H7 (cell line): ENCODE results near the genes SERPINI1 and LRRC31.

- RAMPAGE, long total RNA: no peak
Measured at GRCh38 chr3:159788187-159788681, 437.0 kb upstream of the C3orf80 start.

GRCh38 chr3:159794879-159795777 is 430.1 kb upstream of the C3orf80 start:
- RAMPAGE, long total RNA: no peak

- RAMPAGE, long total RNA: no peak
Measured at GRCh38 chr3:159814145-159814585, 411.1 kb upstream of the C3orf80 start.

DNA sequence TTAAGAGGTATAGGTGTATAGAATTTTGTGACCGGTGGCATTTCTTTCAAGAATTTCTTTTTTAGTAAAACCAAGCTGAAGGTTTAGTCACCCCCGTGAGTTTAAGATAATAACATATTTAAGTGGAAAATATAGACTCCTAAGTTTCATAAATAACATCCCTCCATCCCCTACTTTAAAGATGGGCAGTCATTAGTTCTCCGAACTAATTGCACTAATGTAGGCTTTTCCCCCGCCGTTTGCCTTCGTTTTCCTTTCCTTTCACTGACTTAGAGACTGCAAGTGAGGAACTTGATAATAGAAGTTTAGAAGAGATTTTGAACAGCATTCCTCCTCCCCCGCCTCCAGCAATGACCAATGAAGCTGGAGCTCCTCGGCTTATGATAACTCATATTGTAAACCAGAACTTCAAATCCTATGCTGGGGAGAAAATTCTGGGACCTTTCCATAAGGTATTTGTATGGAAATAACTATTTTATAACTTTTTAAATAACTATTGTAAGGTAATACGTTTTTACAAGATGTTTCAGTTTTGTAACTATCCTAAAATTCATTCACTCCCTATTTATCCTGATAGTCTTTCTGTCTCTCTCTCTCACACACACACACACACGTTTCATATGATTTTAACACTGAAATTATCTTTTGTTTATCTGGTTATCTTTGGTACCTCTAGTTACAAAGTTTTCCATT is 2.3 kb downstream of the SMC4 start:
- RAMPAGE, long total RNA: no peak

DNA sequence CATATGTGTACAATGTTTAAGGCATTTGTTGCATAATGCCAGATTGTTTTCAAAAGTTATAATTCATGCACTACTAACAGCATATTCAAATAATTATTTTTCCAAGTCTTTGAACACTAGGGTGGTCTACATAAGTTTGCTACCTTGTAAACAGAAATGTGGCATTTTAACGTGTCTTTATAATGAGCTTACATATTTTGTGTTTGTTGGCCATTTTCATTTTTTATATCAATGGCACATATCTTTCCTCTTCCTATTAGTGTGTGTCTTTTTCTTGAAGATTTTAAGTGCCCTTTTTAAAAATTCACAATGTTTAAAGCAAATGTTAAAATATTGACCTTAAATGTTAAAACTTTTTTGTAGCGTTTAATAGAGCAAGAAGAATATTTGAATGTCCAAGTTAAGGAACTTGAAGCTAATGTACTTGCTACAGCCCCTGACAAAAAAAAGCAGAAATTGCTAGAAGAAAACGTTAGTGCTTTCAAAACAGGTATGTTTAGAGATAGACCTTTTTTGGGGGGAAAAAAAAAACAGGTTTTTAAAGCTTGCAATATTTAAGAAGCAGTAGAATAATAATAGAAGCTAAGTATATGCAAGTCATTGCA is 23.8 kb downstream of the TRIM59 start:
- RAMPAGE, long total RNA: no peak

DNA sequence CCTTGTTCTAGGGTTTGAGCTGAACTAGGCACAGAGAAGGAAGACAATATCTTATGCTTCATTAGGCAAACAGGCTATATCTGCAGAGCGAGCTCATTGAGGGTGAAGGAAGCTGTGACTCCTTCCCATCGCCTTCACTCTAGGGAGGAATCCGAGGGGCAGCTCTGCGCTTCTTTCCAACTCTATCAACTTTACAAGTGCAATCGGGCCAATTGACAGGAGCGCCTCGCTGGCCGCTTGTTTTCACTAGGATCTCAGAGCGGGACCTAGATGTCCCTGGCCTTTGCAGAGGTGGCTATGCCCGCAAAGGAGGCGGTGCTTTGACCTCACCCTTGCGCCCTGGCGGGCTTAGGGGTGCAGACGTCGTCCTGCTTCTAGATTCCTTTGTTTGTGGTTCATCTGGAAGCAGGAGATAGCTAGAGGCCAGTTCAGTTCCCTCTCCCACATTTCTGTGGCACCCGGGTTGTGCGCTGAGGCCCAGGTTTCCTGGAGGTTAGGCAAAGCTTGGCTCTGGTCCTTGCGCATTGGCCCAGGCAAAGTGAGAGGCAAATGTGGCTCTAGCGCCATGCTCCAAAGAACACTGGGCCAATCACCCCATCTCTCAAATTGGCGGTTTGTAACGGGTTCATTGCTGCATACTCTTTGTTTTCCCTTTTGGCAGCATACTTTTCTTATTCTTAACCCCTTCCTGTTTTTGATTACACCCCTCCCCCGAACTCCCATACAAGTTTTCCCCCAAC is 1.2 kb downstream of the PPM1L start:
- RAMPAGE, long total RNA: no peak

DNA sequence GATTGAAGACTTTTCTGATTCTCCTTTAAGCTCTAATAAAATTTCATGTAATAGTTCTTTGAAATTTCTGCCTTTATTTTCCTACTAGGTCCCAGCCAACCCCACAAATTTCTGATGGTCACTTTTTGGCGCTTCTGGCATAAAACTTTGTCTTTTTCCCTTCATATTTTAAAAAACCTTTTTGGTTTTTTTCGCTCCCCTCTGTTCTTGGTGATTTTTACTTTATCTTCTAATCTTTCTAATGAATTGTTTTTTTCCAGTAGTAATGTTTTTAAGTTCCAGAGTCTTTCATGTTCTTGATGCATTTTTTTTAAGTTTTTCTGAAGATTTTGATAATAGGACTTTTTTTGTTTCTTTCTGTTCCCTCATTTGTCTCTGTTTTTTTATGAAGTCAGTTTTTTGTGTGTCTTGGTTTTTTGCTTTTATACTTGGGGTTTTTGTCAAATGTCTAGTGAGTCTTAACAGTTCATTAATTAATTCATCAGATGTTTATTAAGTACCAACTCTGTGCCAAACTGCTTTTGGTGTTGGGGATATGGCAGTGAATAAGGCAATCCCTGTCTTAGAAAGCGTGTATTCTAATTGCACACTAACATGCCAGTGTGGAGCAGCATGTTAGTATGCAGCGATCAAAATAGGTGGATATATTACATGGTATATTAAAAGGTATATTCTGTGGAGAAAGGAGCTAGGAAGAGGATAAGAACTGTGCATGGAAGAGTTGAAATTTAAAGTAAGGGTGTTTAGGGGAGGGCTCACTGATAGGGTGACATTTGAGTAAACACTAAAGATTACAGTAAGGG is 7.3 kb downstream of the NMD3 start:
- RAMPAGE, long total RNA: no peak

DNA sequence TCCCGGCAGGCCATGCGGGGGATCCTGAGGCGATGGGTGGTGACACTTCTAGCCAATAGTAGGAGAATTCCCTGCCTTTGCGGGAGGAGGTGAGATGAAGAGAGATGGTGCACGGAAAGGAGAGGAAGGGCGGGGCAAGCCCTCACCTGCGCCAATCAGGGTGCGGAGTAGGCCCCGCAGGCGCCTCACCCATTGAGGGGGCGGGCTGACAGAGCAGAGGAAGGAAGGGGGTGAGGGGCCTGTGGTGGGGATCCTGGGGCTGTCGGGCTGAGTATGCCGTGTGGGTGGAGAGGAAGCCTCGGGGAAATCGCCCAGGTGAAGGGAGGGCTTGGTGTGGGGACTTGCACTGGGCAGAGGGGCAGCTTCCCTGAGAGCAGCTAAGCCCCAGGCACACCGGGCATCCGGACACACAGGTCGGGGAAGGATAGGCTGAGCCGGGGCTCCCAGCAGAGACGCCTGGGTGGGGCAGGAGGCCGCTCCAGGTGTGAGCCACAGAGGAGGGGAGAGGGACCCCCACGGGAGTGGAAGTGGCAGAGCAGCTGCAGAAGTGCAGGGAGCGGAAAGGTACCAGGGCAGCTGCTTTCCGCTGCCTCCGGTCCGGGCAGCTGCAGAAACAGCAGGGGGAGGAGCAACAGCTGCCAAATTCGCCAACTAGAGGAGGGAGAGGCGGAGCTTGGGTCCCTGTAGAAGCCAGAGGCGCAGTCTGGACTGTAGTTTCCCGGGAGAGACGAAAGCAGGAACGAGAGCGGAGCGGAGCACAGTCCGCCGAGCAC is at the start of gene SERPINI1:
SERPINI1 (plus strand) TSS at position 711 of the 773 bp plus-strand sequence.
- RAMPAGE, long total RNA: start-site peak on the plus strand centred at position 698 of the sequence, 28 bp wide, 22 reads

DNA sequence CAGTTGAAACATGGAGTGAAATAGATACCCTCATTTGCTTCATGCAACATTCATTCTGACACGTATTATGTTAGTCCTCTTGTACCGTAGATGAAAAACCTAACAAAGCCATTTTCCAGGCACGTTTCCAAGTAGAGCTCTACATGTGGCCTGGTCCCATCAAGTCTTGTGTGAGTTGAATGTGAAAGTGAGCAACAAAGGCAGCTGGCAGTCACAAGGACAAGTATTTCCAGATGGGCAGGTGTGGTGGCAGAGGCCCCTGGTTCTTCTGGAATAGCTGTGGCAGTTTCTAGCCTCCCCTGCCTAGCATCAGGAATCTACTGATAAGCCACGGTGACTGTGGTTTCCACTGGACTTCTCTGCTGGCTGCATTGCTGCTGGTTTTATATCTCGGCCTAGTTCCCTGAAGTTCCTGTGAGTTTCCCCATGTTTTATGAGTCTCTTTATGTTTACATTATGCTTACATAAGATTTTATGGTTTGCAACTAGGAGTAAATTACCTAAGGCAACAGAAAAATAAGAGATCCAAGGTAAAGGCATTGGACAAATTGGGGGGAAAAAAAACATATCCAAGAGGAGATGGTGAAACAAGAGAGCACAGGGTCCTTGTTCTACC is 117.6 kb downstream of the GOLIM4 start:
- RAMPAGE, long total RNA: no peak

DNA sequence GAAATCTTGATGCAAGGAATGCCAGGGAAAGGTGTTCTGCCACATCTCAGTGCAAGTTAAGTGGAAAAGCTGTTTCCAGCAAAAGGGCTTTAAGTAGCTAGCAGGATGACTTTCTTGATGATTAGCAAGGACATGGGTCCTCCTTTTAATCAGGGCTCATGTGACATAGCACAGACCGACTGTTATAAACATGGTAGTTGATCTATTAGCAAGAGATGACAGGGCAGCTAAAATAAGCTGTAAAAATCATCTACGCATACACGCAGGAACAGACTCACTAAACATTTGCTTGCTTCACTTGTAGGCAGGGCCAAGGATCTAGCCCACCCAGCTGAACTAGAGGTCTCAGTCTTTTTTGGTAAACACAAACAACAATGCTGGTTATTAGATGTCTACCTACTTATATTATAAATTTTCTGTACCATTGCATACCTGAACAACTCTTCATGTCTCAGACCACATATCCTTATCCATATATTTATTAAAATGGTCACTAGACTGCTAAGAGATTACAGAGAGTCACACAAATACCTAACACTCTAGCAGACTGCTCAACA is 68.9 kb downstream of the GOLIM4 start:
- RAMPAGE, long total RNA: no peak

DNA sequence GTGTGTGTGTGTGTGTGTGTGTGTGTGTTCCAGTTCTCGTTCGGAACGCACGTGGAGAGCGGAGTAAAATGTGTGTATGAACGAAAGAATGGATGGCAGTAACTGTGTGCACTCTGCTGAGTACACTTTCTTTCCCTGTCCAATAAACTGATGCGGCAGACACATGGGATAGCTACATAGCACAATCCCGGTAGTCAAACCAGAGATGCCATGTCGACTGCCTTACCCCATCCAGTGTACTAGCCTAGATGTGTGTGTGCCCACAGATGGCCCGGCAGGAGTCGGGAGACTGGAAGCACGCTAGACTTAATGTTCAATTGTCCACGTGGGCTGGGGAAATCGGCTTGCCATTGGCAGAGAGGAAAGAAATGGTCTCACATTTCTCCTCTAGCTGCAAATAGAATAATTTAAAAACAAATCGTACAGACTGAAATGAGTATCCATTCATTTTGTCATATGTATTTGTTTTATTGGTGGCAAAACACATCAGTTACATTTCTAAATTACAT is 584 bp upstream of the GOLIM4 start:
- RAMPAGE, long total RNA: no peak

DNA sequence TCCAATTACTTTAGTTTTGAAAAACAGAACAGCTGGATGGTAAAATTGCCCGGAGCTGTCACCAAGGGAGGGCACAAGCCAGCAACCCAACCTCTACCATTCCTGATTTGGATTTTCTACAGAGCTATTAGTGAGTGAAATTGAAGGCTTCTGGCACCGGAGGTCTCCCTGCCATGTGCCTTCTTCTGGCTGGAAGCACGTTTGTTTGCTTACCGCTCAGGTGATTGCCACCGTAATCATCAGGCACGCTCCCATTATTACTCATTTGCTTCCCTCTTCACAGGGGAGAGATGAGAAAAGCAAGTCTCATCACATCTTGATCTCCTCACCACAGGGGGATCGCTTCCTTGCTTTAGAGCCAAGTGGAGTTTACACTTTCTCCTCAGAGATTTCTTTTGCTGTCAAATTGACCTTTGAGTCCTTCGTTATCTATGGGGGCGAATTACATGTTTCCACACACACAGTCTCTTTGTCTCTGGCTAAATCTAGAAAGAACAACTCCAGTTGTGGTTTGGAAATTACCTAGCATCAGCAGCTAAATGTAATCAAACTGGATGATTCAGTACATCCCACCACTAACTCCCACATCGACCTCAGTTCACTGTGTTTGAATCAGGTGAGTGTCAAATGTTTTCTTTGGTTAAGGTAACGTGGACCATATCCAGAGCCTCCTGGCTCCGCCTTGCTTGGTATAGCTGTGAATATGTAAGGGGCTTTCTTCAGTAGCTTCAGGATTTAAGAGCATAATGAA is 421.8 kb upstream of the GOLIM4 start:
- RAMPAGE, long total RNA: no peak

GRCh38 chr3:169387746-169388482 is 275.6 kb downstream of the MECOM start:
- RAMPAGE, long total RNA: no peak

DNA sequence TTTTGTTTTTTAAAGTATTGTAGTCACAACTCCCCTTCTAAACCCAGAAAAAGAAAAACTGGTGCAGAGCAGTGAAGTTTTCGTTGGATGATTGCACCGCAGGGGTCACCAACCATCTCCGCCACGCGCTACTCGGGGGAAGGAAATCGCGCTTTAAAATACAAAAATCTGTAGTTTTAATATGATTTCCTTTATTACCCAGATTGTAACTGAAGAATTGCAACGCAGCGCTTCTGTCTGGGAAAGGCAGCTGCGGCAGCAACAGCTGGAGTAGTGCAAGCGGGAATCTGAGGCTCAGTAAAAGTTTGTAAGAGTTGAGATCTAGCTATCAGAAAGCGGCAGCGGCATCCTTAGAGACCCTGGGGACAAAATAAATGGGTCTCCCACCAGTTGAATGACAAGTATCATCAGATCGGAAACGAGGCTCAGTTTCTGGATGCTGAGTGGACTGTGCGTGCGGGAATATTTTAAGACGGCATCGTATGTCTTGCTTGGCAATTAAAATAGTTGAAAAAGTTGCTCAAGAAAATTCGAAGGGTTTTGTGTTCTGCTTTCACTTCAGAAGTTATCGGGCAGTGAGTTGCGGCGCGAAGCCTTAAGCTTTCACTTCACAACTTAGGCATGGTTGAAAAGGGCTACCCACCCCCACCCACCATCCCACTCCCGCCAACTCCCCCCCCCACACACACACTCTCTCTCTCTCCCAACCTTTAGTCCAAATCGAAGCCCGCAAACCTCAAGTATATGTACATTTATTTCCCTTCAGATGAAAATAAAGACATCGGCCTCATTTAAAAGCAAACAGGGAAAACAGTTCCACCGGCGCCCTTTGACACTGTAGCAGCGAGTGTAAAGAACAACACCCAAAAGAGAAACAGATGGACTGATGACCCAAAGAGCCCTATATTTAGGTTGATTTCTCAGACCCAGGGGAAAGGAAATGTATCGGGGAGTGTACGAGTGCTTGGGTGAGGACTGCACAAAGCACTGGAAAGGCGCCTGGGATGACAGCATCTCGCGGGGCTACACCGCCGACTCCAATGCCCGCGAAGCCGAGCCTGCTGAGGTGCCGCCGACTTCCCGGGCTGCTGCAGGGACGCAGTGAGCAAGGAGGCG is 2.5 kb downstream of the MECOM start:
- RAMPAGE, long total RNA: no peak

- RAMPAGE, long total RNA: no peak
Measured at GRCh38 chr3:169664008-169664255, 420 bp upstream of the MECOM start.

DNA sequence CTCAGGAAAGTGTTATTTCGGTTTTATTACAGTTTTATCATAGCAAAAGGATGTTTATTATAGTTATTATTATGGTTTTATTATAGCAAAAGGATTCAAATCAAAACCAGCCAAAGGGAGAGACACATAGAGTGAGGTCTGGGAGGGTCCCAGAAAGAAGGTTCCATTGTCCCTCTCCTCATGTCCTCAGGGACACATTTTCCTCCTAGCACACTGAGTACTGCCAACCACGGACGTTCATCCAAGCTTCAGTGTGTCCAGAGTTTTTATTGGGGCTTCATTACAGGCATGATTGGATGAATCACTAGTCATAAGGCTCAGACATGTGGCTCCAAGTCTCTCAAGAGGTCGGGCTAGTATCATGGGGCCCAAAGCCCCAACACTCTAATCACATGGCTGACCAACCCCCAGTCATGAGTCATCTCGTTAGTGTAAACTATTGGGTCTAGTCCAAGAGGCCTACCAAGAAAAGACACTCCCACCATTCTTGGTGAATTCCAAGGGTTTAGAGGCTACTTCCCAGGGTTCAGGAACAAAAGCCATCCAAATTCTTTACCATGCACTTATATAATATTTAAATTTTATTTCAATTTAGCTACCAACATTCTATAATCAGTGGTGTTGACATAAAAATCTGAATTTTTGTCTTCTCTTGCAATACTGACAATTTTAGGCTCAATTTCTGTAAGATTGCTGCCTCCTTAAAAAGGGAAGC is 8.9 kb downstream of the ACTRT3 start:
- RAMPAGE, long total RNA: no peak

DNA sequence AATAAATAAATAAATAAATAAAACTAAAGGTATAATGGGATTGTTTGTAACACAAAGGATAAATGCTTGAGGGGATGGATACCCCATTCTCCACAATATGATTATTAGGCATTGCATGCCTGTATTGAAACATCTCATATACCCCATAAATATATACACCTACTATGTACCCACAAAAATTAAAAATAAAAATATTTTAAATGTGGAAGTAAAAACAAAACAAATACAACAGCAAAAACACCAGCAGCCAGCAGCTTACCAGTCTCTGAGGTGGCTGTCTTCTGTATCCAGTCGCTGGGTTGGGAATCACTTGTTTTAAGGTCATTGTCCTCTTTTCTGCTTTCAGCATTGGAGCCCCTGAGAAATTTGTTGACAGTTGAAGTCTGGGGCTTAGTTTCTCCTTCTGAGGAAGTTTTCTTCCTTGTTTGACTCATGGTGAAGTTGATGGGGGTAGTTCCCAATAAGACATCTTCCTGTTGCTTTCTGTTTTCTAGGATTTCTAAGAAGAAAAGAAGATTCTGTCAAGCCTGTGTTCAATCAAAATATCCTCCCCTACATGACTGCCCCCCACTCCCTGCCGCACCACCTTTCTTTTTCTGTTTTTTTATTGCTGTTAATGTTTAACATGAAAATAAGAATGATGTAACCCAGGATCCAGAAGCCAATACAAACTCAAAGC is at the start of gene LRRC31:
LRRC31 (minus strand) TSS at position 562 of the 679 bp plus-strand sequence.
- RAMPAGE, long total RNA: no peak

GRCh38 chr3:169940647-169940848 is 26.1 kb upstream of the SEC62 start:
- RAMPAGE, long total RNA: no peak

DNA sequence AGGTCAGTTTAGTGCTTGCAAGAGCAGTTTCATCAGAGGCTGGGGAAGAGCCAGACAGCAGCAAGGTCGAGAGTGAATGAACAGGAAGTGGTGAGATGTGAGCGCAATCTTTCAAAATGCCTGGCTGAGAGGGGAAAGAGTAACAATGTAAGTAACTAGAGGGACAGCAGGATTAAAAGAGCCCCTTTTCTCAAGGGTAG is 30.8 kb upstream of the GPR160 start:
- RAMPAGE, long total RNA: no peak

- RAMPAGE, long total RNA: no peak
Measured at GRCh38 chr3:170046701-170047239, 9.0 kb downstream of the GPR160 start.